ENCODE results near the genes RNF227 and GUCY2D.

DNA sequence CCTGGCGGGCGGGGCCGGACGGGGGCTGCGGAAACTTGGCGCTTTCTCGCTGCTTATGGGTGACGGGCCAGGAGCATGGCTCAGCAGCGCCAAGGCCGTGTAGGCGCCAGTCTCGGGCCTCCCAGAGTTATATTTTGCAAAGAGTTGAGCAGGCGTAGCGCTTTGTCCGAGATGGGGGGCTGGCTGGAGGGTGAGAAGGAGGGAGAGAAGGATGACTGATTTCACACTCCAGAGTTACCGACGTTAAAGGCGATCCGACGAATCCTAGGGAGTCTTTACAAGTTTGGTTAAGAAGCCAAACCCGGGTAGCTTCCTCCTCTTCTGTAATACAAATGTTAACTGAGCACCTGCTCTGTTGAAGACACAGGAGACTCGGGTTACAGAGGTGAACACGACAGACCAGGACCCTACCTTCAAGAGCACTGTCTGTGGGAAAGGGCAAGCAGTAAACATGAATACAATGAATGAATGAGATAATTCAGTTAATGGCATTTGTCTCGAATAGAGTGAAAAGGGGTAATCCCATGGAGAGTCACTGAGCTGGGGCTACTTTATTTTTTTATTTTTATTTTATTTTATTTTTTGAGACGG, 3.7 kb downstream of the SLC35G6 start:
- PRO-cap: no peak
- RAMPAGE, long total RNA, 2 experiments: no peak in any of the 2 experiments

GRCh38 chr17:7490873-7491318, 9.7 kb downstream of the SLC35G6 start:
- PRO-cap: no peak
- RAMPAGE, long total RNA, 2 experiments: no peak in any of the 2 experiments

GRCh38 chr17:7513955-7514696, 32.9 kb downstream of the SLC35G6 start:
- PRO-cap: no peak
- RAMPAGE, long total RNA, 2 experiments: no peak in any of the 2 experiments

- PRO-cap: no peak
- RAMPAGE, long total RNA, 2 experiments: no peak in any of the 2 experiments
These were observed 11.1 kb downstream of the TP53 start for GRCh38 chr17:7675922-7676949.

DNA sequence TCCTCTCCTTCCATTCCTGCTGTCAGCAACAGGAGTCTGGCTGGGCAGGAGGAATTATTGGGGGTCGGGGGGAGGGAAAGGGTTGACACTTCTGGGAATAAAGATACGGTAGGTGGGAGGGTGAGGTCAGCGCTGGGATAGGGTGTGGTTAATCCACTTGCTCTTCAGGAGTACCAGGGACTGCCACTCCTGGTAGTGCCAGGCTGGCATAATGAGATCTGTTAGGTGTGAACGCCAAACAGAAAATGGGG, 1.1 kb upstream of the DNAH2 start:
- PRO-cap: no peak
- RAMPAGE, long total RNA, 2 experiments: no peak in any of the 2 experiments

DNA sequence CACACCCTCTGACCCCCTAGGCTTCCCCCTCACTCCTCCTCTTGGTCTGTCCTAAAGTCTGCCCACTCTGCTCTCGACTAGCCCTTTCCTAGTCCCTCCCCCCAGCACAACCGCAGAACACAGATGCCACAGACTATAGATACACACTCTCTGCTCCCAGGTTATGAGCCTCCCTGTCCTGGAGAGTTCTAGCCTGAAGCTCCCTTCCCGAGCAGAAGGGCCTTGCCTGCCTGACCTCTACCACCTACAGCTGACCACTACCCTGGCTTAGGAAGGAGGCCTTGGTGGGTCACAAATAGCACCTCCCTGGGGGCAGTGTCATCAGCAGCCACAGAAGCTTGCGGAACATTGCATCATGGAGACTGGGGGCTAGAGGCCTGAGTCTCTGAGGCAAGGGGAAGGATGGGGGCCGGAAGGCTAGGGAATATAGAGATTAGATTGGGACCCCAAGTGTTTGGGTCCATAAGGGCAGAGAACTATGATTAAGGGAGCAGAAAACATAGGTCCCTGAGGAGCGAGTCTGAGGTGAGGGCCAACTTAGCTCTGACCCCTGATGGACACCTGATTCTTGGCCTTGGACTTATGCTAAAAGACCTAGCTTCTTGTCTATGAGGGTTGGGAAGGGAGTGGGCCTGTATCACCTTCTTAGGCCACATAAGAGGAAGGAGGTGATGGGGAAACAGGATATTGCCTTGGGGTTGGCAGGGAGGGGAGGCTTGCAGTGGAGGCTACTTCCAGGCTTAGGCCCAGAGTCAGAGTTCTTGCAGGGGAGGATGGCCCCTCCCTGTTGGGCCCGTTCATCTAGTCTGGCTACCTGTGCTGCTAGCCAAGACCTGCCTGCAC, 4.8 kb downstream of the KDM6B start:
- PRO-cap: no peak
- RAMPAGE, long total RNA, 2 experiments: no peak in any of the 2 experiments

DNA sequence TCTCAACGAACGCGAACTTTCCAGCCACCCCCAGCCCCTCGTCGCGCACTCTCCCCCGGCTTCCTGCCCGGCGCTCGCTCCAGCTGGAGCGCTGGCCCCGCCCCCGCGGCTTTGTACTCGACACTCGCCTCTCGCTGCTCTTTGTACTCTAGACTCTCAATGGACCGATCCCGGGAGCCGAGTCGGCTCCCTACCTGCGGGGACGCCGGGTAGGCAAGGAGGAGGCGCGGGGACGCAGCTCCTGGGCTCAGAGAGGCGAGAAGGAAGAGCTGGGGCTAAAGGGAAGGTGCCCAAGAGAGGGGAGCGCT, 9.5 kb downstream of the KDM6B start:
- PRO-cap: bidirectional peak, plus-strand start at position 144 of the sequence, minus-strand start at position 53 of the sequence
- RAMPAGE, long total RNA, 2 experiments: start-site peak on the plus strand in 1 of 2 experiments, centred at position 74 of the sequence, 11 reads per replicate

GRCh38 chr17:7858359-7858925, 639 bp downstream of the CYB5D1 start:
- PRO-cap: unidirectional peak, minus-strand start at chr17:7858601
- RAMPAGE, long total RNA, 2 experiments: no peak in any of the 2 experiments

DNA sequence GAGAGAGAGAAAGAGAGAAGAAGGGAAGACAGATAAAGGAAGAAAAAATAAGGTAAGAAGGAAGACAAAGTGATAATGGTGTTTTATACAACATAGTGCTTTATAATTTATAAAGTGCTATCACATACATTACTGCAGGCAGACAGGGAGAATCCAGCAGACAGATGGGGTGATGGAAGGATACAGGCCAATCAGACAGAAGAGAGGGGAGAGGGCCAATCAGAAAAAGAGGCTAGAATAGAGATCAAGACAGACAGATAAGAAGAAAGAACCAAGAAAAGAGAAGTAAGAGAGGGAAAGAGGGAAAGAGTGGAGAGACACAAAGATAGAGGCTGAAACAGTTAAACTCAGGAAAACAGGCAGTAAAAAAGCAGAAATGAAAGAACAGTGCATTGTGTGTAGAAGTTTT, 8.6 kb upstream of the CHD3 start:
- PRO-cap: no peak
- RAMPAGE, long total RNA, 2 experiments: no peak in any of the 2 experiments

DNA sequence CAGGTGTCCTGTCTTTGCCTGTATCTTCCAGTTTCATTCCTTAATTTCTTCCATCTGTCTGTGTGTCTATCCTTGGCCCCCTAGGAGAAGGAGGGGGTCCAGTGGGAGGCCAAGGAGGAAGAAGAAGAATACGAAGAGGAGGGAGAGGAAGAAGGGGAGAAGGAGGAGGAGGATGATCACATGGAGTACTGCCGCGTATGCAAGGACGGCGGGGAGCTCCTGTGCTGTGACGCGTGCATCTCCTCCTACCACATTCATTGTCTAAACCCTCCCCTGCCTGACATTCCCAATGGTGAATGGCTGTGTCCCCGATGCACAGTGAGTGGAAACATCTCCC, 6.2 kb downstream of the CHD3 start:
- PRO-cap: no peak
- RAMPAGE, long total RNA, 2 experiments: no peak in any of the 2 experiments

GRCh38 chr17:7916170-7916522, at the start of gene RNF227:
Gene RNF227, minus strand, starts transcription at chr17:7916289.
- PRO-cap: bidirectional peak, plus-strand start at chr17:7916384, minus-strand start at chr17:7916283
- RAMPAGE, long total RNA, 2 experiments: start-site peak on the minus strand in 2 of 2 experiments, at chr17:7916282-7916289 at its widest, 62 to 476 reads per replicate

DNA sequence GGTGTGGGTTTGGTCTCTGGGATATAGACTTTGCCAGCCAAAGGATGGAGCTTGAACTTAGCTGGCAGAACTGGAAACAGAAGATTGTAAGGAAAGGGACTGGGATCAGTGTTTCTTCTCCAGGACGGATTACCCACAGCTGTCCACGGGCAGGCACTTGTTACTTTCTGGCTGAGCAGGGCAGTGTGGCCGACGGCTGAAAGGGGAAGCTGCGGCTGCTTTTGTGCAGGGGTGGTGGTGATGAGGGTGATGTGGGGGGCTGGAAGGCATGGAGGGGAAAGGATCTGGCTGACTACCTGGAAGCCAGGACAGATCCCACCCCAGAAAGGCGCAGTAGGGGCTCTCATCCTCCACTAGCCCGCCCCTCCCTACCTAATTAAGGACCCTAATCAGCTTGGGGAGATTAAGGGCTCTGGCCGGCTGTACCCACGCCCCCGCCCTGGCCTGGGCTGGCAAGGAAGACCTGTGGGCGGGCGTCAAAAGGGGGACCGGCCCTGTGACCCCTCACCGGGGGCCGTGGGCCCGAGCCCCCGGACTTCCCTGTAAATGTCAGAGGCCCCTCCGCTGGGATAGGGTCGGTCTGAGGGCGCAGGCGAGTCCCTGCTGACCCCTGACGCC, at the start of gene GUCY2D:
GUCY2D (plus strand) TSS at position 423 of the 618 bp plus-strand sequence.
- PRO-cap: no peak
- RAMPAGE, long total RNA, 2 experiments: no peak in any of the 2 experiments

DNA sequence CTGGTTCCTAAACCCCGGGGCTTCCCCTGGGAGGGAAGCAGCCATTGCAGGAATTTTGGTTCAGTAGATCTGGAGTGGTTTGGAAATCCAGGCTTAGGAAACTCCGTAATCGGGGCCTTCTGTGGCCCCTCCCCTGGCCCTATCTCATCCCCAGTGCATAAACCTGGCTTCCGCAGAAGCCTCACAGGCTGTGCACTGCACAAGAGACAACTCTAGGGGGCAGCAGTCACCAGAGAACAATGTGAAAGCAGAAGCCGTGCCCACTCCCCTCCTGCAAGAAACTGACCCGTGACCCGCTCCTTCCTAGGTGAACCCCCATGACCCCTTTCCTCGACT, 14.2 kb downstream of the GUCY2D start:
- PRO-cap: no peak
- RAMPAGE, long total RNA, 2 experiments: no peak in any of the 2 experiments

GRCh38 chr17:8055918-8057004, 17.4 kb downstream of the ALOX15B start:
- PRO-cap: no peak
- RAMPAGE, long total RNA, 2 experiments: no peak in any of the 2 experiments

DNA sequence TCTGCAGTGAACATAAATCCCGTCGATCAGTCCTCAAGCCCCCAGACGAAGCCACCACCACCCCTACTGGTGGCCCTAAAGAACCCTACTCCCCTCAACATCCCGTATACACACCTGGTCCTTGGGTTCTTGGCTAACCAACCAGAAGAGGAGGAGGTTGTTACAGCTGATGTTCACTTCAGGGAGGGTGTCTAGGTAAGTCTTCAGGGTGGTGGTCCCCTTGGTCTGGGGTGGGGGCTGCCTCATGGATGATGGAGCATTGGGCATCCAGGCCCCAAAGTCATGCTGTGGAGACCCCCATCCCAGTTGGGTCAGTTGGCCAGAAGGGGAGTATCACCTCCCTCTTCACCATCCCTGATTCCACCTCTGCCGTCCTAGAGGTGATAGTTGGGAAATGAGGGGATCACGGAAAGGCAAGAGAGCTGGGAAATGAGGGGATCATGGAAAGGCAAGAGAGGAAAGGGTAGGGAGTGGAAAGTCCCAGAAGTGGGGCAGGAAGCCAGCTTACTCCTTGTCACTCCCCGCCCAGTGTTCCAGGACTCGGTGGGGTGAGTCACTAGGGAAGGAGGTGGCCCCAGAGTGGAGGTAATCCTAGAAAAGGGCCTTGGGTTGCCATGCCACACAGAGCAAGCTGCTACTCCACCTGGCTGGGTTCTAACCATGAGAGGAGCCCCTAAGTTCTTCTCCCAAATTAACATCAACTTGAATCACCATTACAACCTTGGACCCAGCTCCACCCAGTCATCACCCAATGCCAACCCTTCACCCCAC, 14.9 kb downstream of the ALOXE3 start:
- PRO-cap: no peak
- RAMPAGE, long total RNA, 2 experiments: no peak in any of the 2 experiments

GRCh38 chr17:8105945-8106603, 12.2 kb downstream of the ALOXE3 start:
- PRO-cap: no peak
- RAMPAGE, long total RNA, 2 experiments: no peak in any of the 2 experiments

GRCh38 chr17:8125990-8127176, 2.5 kb upstream of the HES7 start:
- PRO-cap: bidirectional peak, plus-strand start at chr17:8126712, minus-strand start at chr17:8126721; unidirectional peak, minus-strand start at chr17:8126972
- RAMPAGE, long total RNA, 2 experiments: no peak in any of the 2 experiments

- PRO-cap: no peak
- RAMPAGE, long total RNA, 2 experiments: no peak in any of the 2 experiments
These were observed 8.6 kb downstream of the PER1 start for GRCh38 chr17:8143290-8144384.

DNA sequence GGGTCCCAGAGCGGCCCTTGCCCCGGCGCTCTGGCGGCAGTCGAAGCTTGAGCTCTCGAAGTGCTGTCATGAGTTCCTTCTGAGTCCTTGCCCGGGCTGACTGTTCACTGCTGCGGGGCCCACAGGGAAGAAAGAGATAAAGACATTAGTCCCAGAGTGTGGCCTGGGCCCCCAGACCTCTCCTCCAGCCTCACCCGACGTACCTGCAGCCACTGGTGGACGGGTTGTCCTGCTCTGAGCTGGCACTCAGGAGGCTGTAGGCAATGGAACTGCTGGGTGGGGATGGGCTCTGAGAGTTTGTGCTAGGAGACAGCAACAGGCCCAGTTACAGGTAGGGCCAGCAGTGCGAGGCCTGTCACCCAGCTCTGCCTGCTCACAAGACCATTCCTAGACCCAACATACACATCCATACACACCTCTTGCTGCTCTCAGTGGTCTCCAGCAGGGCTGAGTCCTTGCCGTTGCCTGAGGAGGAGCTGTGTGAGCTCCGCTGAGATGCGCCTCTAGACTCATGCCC, 2.1 kb downstream of the PER1 start:
- PRO-cap: no peak
- RAMPAGE, long total RNA, 2 experiments: no peak in any of the 2 experiments

GRCh38 chr17:8158463-8159346, 4.0 kb downstream of the VAMP2 start:
- PRO-cap: unidirectional peak, minus-strand start at chr17:8158903
- RAMPAGE, long total RNA, 2 experiments: no peak in any of the 2 experiments